Measurements from ENCODE around the gene ATOSB.

DNA sequence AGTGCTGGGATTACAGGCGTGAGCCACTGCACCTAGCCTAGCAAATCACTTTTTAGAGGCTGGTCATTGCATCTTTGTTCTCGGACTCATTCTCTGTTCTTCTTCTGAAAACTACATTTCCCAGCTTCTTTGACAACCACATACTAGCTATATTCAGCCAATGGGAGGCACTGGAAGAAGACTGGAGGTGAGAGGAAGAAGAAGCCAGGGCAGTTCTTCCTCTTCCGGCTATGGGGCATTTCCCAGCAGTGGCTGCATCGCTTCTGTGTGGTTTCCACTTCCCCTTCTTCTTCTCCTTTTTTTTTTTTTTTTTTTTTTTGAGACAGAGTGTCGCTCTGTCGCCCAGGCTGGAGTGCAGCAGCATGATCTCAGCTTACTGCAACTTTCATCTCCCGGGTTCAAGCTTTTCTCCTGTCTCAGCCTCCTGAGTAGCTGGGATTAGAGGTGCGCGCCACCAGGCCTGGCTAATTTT lies 7.1 kb upstream of the UBAP1 start:
- PRO-cap, 2 experiments: no peak in any of the 2 experiments

DNA sequence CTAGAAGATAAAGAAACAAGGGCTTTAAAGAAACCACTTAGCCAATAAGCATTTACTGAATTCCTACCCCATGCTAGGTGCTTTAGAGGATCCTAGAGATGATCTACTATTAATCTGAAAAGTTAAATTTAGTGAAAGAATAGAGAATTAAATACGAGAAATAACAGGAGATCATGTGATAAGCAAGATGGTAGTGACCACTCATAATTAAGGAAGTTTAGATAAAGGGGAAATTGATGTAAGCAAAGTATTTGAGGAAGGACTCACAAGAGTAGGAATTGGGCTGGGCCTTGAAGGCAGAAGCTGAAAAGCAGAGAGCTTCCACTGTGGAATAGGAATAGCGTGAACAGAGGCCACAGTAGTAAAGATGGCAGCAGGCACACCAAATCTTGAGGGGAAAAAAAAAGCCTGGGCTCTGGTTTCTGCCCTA lies 38.1 kb downstream of the KIF24 start:
- PRO-cap, 2 experiments: no peak in any of the 2 experiments

DNA sequence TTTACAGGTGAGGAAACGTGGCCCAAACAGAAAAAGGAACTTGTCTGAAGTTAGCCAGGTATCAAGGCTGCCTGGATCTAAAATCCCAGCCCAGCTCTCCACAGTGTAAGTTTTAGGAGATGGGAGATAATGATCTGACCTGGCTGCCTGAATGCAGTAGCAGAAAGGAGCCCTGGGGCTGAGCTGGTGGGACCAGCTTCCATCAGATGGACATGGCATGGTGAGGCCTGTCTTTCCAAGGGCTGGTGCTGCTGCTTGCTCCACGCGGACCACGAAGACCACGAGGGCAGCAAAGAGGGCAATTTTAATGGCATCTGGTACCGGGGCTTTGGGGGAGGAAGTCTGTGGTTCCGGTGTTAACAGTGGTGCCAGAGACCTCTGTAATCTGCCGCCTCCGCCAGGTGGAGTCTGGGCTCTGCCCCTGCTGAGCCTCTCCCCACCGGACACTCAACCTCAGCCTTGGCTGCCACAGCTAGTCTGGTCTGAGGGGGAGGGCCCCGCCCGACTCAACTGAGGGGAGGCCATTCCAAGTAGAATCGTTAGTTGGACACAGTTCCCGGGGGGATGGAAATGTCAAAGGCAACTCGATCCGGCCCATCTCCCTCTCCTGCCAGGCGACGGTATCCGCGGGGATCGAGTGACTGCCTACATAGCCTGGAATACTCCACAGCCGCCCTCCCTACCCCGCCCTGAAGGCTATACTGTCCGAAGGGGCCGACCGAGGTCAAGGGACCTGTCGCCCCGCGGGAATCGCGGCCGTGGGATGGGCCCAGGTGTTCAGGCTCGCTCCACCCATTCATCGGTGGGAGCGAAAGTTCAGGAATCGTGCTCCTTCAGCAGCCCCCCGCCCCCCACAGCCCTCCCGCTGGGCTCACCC lies 542 bp downstream of the MYORG start:
- PRO-cap, 2 experiments: peak in 1 of 2 experiments; most common plus-strand start position 475 of the sequence (in 1); most common minus-strand start position 449 of the sequence (in 1)

DNA sequence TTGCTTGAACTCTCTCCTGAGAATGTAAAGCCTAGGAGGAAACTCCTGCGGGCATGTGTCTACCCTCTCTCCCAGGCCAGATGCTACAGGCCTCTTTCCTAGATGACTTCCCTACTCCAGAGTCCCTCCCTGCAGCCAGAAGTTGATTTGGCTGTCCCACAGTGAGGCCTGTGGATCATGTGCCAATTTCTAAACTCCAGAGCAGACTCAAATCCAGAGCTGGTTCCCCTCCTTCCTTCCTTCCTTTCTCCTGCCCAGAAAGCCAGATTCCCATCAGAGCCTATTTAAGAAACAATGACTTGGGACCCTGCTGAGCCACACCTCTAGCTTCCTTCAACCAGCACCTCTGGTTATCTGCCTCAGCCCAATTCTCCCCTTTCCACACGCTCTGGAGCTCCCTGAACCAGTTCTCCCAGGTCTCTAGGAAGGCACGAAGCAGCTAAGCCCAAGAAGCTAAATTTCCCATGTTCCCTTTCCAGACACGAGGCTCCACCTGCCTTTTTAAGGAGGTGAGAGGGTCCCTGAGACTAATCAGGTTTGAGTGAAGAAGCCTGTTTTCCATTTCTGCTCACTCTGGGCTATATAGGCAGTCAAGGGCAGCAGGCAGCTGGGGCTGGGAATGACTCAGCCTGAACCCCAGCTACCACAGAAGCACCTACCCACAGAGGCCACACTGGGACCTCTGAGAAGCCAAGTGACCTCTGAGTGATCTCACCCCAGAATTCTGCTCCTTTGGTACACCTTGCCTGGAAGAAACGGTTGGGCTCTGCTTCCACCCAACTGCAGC lies 7.1 kb downstream of the FAM219A start:
- PRO-cap, 2 experiments: no peak in any of the 2 experiments

- PRO-cap, 2 experiments: no peak in any of the 2 experiments
Observed at GRCh38 chr9:34588628-34589105, 857 bp downstream of the CNTFR start.

DNA sequence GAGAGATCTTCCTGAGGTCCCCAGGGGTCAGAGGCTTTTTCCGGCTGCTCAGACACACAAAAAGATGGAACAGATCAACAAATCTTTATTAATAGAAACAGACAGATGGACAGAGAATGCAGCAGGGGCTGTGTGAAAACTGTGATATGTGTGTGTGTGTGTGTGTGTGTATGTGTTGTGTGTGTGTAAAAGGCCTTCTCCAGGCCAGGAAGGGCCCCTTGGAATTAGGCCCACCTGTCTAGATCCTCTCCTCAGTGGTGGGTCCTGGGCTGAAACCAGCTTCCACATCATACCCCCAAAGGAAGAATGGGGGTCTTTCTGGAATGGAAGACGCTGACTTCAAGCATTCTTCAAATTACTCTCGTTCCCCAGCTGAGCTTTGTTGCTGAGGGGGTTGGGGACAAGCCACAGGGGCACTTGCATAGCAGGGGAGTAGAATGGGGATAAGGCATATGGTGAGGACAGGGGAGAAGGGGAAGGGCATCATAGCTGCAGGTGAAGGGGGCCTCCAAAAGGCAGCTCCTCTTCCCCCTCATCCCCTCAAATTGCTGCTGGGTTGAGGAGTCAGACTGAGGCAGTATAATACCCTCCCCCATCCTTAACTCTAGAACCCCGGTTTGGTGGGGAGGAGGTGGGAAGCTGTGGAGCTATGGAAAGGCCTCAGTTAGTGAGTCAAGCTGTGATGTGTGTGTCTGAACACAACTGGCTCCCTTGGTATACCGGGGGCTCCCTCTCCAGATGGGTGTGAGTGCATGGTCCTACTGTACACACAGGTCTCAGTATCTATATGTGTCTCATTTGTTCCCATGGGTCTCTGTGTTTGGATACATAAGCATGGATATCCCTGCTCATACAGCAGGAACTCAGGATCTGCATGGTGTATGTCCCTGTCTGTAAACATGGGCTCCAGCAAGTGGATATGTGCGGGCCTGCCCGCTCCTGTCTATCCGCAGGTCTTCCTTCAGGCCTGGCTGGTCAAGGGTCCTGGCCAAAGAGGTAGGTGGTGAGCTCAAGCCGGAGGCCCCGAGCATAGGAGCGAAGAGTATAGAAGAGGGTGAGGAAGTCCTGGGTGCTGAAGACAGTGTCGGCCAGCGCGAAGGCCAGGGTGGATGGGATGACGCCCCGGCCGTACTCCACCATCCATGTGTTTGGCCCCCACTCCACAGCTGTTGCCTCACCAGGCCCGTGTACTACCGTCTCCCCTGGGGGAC lies 2.5 kb downstream of the SIGMAR1 start:
- PRO-cap, 2 experiments: no peak in any of the 2 experiments

GRCh38 chr9:34662940-34663623 lies 625 bp upstream of the CCL27 start:
- PRO-cap, 2 experiments: no peak in any of the 2 experiments

GRCh38 chr9:35062520-35063329 lies 9.7 kb downstream of the VCP start:
- PRO-cap, 2 experiments: no peak in any of the 2 experiments

DNA sequence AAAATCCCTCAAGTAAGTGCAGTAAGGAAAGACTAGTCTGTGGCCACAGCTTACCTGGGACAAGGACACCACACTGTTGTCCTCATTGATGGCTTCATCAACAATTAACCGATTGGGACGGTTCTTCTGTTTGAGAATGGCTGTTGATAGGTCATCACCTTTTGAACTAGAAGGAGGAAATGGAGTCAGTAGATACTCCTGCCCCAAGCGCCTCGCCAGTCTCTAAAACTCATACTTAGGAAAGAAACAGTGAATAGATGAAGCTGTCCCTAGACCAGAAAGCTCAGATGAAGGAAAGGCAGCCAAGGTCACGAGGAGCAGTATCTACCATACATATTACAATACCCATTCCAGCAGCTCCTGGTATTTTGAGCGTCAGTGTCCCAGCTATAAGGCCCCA lies 4.2 kb downstream of the VCP start:
- PRO-cap, 2 experiments: no peak in any of the 2 experiments

GRCh38 chr9:35102037-35102448 lies 888 bp downstream of the STOML2 start:
- PRO-cap, 2 experiments: no peak in any of the 2 experiments

- PRO-cap, 2 experiments: no peak in any of the 2 experiments
Observed at GRCh38 chr9:35112094-35112599, 3.5 kb downstream of the ATOSB start.

GRCh38 chr9:35115601-35116599 lies at the start of gene ATOSB:
Gene ATOSB, minus strand, starts transcription at chr9:35115862.
- PRO-cap, 2 experiments: peak in 2 of 2 experiments; most common plus-strand start chr9:35116459 (in 2); most common minus-strand start chr9:35115911 (in 2)

GRCh38 chr9:35277893-35278417 lies 116.1 kb downstream of the UNC13B start:
- PRO-cap, 2 experiments: no peak in any of the 2 experiments

GRCh38 chr9:35376012-35376390 lies 113.9 kb upstream of the RUSC2 start:
- PRO-cap, 2 experiments: no peak in any of the 2 experiments

GRCh38 chr9:35470921-35471462 lies 18.9 kb upstream of the RUSC2 start:
- PRO-cap, 2 experiments: no peak in any of the 2 experiments

DNA sequence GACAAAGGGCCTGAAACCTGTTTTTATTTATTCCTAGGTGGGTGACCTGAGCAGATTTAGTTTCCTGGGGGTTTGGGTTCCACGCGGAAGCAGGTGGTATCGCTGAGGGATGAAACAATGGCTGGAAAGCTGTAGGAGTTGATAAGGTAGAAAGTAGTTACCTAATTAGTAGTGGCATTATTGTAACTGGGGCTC lies 1.1 kb downstream of the RUSC2 start:
- PRO-cap, 2 experiments: no peak in any of the 2 experiments

GRCh38 chr9:35517700-35518582 lies 28.0 kb downstream of the RUSC2 start:
- PRO-cap, 2 experiments: no peak in any of the 2 experiments

DNA sequence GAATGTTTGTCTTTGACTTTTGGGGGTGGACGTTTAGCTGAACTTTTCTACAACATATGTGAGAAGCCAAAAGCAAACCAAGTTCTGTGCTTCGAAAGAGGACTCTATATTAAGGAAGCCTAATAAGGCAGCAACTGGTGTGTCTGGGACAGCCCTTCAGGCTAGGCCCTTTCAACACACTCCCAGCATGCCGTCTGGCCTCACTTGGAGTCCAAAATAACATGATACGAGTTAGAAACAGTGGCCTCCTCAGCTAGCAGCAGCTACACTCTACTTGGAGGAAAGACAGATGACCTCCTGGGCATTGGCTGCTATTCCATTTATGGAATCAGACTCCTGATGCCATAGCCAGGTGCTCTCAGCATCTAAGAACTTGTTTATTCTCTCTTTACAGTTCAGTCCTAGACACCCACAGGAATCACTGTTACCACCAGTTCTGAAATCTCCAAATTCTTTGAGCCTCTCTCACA lies 31.7 kb downstream of the RUSC2 start:
- PRO-cap, 2 experiments: no peak in any of the 2 experiments

DNA sequence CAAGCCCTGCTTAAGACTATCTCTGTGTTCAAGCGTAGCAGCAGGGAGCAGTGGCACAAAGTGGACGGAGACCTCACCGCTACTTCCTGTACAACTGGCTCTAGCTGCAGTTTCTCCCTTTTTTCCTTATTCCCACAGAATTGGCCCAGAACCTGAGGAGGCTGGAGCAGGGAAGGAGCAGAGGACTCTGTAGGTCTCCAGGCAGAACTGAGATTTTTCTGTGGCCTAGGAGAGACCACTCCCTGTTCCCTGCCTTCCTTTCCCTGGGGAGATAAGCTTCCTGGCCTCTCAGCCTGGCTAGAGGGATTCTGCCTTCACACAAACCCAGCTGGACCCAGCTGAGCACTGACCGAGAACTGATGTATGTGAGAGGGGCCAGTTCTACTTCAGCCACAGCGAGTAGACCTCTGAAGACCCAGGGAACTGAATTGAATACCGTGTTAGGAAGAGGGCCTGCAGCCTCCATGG lies 25.8 kb downstream of the FAM166B start:
- PRO-cap, 2 experiments: no peak in any of the 2 experiments

GRCh38 chr9:35553540-35554039 lies 10.1 kb downstream of the FAM166B start:
- PRO-cap, 2 experiments: no peak in any of the 2 experiments